Ureter (tissue), 1 donor: ENCODE measurements around a stretch of chr21.

- PRO-cap, result no peak
These were observed 8.0 kb downstream of the IFNGR2 start for GRCh38 chr21:33410918-33411814.

GRCh38 chr21:33426637-33427726 is 23.8 kb downstream of the IFNGR2 start:
- PRO-cap, result no peak

DNA sequence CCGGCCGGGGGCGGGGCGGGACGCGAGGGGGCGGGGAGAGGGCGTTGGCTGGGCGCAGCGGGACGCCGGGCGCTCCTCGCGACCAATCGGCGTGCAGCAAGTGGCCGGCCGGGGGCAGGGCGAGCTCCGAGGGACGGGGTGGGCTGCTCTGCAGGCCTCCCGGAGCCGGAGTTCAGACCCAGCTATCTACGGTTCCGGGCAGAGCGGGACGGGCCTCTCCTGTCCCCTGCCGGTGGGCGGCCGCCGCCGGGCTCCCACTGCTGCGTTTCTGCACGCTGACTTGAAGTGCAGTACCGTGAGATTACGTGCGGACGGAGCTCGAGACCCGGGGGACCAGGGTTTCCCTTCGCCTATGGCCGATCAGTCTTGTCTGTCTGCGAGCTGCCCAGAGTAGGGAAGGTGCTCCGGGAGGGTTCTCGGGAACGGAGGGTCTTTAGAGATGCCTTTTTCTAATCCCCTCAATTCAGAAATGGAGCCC is 302 bp upstream of the TMEM50B start:
- PRO-cap, result bidirectional peak, plus-strand start at position 122 of the sequence, minus-strand start outside the sequence

- PRO-cap, result no peak
These were observed 457 bp upstream of the DNAJC28 start for GRCh38 chr21:33492033-33492313.

DNA sequence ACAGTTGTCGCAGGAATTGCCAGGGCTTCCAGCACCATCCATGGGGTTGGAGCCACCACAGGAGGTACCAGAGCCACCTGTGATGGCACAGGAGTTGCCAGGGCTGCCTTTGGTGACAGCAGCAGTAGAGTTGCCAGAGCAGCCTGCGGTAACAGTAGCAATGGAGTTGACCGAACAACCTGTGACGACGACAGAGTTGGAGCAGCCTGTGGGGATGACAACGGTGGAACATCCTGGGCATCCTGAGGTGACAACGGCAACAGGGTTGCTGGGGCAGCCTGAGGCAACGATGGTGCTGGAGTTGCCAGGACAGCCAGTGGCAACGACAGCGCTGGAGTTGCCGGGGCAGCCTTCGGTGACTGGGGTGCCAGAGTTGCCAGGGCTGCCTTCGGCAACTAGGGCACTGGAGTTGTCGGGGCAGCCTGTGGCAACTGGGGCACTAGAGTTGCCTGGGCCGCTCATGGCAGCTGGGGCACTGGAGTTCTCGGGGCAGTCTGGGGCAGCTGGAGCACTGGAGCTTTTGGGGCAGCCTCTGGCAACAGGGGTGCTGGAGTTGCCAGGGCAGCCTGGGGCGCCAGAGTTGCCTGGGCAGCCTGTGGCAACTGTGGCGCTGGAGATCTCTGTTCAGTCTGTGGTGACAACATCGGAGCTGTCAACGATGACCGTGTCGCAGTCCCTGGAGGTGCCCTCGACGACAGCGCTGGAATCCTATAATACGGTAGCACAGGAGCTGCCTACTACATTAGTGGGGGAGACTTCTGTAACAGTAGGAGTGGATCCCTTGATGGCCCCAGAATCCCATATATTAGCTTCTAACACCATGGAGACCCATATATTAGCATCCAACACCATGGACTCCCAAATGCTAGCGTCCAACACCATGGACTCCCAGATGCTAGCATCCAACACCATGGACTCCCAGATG is 8.0 kb downstream of the SON start:
- PRO-cap, result no peak

DNA sequence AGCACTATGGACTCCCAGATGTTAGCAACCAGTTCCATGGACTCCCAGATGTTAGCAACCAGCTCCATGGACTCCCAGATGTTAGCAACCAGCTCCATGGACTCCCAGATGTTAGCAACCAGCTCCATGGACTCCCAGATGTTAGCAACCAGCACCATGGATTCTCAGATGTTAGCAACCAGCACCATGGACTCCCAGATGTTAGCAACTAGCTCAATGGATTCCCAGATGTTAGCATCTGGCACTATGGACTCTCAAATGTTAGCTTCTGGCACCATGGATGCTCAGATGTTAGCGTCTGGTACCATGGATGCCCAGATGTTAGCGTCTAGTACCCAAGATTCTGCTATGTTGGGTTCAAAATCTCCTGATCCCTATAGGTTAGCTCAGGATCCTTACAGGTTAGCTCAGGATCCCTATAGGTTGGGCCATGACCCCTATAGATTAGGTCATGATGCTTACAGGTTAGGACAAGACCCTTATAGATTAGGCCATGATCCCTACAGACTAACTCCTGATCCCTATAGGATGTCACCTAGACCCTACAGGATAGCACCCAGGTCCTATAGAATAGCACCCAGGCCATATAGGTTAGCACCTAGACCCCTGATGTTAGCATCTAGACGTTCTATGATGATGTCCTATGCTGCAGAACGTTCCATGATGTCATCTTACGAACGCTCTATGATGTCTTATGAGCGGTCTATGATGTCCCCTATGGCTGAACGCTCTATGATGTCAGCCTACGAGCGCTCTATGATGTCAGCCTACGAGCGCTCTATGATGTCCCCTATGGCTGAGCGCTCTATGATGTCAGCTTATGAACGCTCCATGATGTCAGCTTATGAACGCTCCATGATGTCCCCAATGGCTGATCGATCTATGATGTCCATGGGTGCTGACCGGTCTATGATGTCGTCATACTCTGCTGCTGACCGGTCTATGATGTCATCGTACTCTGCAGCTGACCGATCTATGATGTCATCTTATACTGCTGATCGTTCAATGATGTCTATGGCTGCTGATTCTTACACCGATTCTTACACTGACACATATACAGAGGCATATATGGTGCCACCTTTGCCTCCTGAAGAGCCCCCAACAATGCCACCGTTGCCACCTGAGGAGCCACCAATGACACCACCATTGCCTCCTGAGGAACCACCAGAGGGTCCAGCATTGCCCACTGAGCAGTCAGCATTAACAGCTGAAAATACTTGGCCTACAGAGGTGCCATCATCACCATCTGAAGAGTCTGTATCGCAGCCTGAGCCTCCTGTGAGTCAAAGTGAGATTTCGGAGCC is 9.2 kb downstream of the SON start:
- PRO-cap, result no peak

DNA sequence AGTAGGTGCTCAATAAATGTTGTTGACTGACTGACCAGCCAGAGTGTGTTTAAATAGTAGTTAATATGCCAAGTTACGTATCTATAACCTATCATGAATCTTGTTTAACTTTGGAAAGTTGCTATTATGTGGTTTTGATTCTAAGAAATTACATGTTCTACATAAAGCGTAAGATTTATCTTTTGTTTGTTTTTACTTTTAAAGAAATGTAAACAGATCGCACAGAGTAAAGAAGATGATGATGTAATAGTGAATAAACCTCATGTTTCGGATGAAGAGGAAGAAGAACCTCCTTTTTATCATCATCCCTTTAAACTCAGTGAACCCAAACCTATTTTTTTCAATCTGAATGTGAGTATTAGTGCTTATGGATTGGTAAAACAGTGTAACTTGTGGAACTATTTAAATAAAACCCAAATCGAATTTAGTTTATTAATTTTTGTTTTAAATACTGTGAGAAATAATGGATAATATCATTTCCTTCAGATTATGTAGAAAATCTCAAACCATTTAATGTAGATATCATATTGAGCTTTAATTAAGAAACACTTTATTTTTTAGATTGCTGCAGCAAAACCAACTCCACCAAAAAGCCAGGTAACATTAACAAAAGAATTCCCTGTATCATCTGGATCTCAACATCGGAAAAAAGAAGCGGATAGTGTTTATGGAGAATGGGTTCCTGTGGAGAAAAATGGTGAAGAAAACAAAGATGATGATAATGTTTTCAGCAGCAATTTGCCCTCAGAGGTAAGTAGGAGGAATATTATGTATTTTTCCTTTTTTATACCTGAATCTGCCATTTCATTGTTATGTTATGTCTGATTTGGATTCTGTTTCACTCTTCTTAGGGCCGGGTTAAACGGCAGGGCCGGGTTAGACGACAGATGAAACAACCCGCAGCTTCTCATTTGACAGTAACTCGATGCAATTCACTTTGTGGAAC is 16.5 kb downstream of the SON start:
- PRO-cap, result no peak

DNA sequence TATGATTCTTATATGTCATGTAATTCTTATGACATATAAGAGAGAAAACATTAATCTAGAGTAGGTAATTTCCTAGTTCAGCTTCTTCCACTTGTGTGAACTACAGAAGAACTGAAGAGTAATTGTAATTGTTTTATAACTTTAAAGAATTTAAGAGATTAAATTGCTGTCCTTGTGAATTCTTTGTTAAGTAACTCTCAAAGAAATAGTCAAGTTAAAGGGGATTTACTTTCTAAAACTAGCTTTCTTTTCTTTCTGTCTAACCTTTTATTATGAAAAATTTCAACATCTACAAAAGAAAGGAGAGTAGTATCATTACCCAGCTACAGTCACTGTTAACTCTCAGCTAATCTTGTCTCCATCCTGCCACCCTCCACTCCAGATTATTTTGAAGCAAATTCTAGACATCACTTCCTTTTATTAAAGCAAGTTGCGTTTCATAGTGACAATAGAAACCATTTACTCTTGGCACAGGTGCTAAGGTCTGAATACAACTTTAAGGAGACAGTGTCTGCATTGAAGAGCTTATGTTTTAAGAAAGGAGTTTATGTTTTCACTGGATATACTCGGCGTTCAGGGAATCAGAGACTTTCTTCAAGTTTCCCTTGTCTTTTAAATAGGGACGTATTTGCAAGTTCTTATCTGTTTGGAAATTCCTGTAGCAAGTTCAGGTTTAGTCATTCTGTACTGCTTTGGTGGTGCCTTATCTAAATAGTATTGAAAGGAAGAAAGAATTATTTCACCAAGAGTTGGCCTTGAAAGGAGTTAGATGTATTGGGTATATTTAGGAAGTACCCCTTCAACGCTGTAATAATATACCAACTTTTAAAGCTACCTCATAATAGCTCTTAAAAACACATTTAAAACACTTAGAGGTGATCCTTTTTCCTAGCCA is 42.6 kb downstream of the ITSN1 start:
- PRO-cap, result no peak

DNA sequence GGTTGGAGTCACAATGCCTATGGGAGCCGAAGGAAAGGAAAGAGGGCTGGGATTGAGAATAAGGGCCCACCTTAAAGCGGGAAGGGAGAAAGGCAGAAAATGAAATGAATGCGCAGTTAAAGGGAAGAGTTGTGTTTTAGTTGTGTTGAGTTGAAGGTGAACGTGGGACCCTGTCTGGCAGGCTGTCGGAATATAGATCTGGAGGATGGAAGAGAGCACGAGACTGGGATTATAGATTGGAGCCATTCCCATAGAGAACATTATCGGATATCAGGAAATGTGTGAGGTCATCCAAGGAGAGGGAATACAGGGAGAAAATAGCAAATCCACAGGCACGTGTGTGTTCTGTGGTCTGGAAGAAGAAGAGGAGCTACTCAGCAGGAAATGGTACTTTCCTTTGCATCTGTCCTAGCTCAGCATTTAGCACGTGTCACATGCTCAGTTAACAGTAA is 100.7 kb downstream of the ATP5PO start:
- PRO-cap, result no peak

DNA sequence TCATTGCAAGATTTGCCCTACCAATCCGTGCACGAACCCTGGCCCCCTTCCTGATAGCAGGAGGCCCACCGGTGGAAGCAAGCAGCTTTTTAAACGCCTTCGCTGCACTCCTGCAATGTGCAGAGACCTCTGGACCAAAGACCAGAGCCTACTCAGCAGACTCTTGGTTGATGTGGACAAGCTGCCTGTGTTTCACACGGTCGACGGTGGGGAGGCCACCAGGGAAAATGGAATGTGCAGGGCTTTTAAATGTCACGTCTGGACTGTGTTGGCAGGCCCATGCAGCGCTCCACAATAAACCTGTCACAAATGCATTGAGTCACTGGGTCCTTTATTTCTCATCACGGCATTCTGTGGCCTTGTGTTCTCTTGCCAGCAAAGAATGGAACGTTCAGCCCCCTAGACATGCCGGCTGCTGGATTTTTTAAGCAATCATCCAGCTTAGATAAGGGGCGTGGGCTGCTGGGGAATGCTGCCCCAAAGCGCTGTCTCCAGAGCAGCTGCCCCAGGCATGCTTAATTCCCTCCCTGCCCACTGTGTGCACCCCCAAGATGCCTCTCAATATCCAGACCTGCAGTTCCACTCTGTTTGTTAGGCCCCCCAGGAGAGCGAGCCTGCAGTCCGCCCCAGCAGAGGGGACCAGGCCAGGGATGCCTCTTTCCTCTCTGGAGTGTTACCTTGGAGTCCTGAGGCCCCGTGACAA is 71.4 kb downstream of the ATP5PO start:
- PRO-cap, result no peak

- PRO-cap, result unidirectional peak, plus-strand start at chr21:33932058
These were observed 16.0 kb upstream of the ATP5PO start for GRCh38 chr21:33931314-33932224.

- PRO-cap, result no peak
These were observed 36.1 kb upstream of the ATP5PO start for GRCh38 chr21:33951602-33952272.

DNA sequence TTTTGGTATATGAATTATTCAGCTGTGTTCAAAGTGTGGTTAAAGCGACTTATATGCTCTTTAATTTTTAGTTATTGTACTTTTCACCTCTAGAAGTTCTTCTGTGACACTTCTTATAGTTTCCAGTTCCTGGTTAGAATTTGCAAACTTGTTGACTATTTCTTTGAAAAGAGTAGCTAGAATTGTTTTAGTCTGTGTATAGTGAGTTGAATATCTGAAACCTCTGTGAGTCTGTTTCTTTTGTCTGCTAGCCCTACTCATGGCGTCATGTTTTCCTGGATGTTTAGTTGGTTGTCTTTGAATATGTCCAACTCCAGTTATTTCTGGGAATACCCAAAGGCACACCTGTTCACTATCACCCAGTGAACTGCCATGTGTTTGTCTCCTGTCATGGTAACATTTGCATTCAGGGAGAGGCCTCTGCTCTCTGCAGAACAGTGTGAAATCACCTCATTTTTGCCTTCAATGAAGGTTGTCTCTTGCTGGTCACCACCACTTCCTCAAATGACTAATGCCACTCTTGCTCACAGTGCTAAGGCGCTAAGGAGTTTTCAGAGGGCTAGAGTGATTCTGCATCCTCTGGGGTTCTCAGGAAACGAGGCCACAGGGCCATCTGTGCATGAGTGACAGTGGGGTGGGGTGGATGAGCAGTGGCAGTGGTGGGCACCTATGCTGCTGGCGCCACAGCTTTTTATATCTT is 59.8 kb upstream of the ATP5PO start:
- PRO-cap, result no peak

DNA sequence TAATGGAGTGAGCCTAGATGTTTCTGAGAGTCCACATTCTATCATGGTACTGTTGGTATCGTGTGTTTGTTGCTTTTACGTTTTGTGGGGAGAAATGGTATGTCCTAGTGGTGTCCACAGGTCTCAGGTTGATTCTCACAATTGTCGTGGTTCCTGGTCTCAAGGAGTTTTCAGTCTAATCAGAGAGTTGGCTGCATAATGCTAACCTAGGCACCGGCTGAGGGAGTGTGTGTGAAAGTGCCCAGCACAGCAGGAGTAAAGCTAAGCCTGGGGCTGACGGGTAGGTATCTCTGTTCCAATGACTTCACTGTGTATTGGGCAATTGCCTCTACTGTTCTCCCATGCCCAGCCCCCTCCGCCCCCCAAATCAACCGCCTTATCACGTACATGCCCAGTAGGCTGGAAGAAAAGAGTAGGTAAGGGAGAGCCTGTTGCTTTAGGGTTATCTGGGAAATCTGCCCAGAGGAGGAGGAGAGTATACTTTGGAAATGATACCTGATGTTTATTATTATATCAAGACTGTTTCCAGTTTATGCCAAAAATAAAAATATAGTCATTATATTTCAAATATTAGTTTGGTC is 54.7 kb downstream of the MRPS6 start:
- PRO-cap, result no peak

DNA sequence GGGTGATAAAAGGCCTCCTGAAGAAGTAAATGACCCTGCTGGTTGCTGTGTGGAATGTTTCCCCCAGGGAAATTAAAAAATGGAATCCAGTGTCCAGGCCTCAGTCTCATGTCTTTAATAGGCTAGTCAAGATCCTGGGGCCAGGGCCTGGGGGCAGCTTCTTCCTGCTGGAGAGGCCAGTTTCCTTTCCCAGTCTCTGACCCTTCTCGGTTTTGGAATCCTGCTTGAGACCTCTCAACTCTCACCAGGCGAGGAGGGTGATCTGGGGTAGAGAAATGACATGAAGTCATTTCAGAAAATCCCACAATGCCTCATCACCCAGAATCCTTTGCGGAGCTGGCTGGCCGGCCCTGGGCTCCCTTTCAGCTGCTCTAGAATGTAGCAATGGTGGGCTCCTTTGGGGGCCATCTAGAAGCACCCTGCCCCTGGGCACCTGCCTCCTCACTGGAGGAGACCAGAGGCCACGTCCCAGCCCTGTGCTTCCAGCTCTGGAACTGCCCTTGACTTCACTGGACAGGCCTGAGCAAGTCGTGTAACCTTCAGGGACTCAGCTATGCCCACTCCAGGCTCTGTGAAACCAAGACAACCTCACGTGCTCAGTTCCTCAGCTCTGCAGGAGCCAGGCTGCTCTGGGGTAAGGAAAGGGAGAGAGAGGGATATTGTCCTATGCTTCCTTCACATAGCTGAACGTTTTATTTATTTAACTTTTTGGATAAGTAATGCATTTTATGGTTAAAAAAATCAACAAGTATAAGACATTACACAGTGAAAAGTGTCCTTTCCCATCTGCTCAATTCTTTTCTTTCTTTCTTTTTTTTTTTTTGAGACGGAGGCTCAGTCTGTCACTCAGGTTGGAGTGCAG is 131.5 kb downstream of the MRPS6 start:
- PRO-cap, result no peak

DNA sequence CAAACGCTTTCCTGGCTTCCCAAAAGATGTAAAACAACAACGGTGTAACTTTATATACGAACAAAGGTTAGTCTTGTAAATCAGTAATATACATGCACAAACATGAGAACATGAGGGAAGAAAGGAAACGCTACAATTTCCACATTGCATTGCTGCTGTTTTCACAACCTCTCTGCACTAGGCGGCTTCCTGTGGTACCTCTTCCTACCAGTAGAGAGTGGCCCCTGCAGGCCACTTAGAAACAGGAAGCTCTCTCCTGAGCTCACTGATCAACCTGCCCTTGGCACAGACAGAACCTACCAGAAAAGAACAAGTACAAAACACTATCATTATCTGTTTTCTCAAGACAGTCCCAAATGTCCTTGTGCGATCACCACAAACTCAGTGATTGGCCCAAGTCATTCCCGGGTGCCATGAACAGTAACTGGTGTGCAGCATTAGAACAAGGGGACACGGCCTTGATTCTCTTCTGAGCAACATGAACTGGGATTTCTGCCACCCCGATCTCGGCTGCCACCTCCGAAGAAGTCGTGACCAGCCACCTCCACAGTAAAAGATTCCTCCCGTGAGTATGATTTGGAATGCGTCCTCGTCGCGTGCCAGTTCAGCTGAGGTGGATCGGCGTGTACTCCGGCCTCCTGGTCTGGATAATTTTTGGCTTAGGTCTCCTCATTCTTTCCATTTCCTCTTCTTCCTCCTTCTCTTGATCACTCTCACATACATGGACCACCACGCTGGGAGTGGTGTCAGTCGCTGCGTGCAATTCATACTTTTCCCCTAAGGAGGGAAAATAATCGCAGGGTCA is 5.7 kb upstream of the KCNE1 start:
- PRO-cap, result no peak

DNA sequence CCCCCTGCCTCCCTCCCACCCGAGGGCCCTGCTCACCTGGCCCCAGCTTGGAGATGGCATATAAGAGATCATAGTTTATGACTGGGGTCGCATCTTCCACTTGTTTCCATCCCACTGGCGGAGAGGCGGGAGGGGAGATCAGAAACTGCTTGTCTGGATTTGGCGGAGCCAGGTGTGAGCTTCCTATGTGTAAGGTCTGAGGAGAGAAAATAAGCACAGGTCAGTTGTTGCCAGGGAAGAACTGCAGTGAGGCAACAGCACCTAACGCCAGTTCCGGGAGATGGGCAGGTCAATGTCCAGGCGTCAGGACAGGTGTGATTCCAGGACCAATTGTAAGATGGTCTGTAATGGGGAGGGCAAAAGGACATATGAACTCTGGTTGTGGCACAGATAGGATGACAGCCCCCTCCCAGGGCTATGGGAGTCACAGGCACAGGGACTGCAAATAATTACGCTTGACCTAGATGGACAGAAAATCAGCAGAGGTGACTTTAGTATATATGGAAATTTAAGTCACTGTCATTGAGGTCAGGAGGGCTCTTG is 9.5 kb upstream of the KCNE1 start:
- PRO-cap, result no peak

DNA sequence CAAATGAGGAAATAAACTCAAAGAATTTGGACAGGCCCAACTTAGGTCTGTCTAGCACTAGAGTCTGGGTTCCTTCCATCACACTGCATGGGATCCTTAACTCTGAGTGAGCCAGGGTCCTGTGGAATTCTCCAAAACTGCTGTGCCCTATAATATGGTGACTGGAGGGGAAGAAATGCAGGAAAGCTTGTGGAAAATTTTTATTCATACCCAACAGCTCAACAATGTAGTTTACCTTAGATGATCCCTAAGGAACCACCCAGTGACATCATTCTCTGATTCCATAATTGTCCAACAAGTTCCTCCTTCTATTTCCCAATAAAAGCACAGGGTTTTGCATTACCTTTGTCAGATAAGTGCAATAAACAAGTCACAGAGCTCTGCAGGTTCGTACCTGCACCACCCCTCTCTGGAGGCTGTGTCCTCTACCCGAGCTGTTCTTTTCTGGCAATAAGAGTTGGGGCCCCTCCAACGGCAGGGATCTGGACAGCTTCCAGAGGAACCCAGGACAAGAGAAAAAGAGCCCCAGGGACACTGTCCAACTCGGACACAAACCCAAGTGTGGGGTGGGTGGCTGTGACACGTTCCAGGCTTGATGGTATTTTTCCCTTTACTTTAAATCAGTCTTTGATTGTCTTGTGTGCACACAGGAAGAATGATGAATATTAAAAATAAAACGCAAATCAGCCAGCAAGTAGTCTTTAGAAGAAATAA is 38.9 kb downstream of the RCAN1 start:
- PRO-cap, result no peak

DNA sequence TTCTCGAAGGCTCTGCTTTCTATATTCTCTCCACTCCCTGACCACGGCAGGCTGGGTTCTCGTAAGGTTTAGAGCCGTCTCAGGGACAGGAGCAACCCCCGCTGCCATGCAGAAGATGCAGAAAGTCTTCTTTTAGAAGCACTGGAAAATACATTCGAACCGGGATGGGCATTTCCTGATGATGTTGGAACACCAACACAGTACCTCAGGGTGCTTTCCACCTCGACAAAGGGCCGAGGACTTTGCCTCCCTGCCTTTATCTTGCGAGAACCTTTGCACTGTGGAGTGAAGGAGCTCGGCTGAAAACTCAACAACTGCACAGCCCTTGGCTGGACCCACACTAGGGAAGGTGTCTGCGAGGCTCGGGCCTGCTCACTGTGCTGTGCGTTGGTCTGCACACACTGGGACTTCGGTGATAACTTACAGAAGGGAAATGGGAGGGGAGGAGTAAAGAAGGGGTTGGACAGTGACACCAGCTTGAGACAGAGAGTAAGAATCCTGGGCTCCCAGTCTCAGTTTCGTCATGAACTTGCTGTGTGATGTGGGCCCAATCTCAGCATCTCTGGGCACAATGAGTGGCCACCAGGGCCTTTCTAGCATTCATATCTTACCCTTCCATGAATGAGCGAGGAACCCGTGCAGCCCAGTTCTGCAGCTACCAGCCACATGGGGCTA is 18.3 kb downstream of the RCAN1 start:
- PRO-cap, result no peak

DNA sequence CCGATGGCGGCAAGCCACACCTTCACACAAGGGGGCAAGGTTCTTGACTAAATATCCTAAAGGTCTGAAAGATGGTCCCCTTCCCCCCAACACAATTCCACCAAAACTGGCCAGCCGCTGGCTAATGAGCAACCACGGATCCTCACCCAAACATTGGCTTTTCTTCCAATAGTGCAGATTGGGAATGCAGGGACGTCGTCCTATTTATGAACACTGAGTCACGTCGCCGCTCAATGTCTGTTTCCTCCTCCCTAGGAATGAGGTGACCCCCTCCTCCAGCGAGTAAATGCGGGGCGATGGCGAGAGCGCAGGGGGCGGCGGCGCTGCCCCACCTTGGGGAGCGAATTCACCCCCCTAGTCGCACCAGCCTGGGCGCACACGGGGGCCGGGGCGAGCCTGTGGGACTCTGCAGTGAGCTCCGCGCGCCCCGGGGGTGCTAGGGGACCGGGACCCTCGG is 753 bp downstream of the RCAN1 start:
- PRO-cap, result no peak